ENCODE data around the genes TAS2R60 and OR6B1.

GRCh38 chr7:142636476-142637143 lies 112.7 kb upstream of the PRSS1 start:
- PRO-cap, result no peak
- RAMPAGE, long total RNA, 2 experiments, result no peak in any of the 2 experiments

DNA sequence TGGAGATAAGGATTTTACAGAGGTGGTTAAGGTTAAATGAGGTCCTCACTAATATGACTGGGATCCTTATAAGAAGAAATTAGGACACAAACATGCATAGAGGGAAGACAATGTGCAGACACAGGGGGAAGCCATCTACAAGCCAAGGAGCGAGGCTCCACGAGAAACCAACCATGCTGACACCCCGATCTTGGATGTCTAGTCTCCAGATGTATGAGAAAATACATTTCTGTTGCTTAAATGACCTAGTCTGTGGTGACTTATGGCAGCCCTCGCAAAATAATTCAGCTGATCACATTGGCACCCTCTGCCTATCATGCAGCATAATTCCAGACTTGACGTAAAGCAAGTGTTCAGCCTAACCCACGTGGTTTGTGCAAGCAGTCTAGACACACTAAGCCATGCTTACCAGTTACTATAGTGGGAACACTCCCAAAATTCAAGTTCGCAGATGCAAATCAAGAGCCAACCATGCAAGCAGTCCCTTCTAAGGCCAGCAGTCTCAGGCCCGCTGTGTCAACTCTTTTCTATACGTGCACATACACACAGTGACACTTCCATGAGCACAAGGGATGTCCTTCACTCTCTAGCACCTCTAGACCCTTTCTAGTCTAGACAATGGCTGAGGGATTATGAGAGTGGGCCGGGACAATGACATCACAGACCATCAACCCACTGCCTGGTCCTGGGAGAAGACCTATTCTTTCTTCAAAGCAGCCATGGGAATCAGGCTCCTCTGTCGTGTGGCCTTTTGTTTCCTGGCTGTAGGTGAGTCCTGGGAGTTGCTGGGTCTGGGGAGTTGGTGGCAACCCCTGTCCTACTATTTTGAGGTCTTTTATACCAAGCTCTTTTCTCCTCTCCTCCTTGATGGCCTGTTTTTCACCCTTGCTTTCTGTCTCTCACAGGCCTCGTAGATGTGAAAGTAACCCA lies 29.0 kb upstream of the PRSS1 start:
- PRO-cap, result no peak
- RAMPAGE, long total RNA, 2 experiments, result no peak in any of the 2 experiments

DNA sequence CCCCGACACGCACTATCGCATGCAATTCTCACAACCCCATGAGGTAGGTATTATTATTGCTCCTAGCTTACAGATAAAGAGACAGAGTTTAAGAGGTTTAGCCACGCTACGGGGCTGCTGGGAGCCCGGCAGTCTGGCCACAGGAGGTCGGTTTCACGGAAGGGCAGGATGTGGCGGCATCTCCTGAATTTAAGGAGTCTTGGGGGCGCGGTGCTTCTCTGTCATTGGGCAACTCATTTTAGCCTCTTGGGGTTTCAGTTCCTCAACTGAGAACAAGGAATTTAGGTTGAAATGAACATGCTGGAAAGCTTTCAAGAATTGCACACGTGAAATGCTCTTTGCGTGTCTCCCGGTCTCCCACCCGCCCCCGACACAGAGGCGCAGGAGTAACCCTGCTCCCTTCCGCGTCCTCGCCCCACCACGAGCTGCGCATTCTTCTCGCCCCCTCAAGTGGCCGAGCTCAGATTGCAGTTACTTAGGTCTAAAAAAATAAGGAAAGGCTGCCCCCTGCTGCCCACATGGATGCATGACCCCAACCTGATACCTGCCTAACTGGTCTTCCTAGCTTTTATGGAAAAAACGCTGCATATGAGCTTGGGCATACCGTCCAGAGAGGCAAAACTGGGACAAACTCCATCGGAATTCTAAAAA lies 12.4 kb downstream of the PRSS2 start:
- PRO-cap, result no peak
- RAMPAGE, long total RNA, 2 experiments, result no peak in any of the 2 experiments

DNA sequence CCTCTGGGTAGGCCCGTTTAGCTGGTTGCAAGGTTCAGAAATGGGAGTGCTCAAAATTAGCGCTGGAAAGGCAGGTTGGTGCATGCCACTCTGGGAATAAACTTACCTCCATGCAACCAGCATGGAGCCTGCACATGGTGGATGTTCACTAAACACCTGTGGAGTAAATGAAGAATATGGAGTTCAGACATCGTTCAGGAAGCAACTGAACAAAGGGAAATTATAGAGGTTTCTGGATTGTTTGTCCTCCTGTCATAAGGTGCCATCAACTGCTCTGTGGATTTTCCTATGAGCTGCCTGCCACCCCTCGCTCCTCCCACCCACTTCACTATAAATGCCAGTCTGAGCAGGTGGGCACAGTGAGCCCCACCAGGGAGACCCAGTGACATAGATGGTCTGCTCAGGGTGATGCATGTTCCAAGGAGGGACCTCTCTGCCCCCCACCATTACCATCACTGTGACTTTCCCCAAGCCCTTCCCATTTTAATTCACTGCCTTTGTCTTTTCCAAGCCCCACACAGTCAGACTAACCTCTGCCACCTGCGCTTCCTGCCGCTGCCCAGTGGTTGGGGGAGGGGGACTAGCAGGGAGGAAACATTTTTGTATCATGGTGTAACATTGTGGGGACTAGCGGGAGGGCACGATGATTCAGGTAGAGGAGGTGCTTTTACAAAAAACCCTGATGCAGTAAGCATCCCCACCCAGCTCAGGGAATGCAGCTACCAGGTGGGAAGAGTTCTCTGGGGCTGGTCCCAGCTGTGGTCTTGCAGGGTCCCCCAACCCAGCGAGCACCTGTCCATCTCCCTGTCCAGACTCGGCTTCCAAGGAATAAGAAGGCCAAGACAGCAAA lies 24.5 kb downstream of the PRSS2 start:
- PRO-cap, result no peak
- RAMPAGE, long total RNA, 2 experiments, result no peak in any of the 2 experiments

GRCh38 chr7:143283215-143283880 lies 1.4 kb upstream of the TMEM139 start:
- PRO-cap, result no peak
- RAMPAGE, long total RNA, 2 experiments, result no peak in any of the 2 experiments

GRCh38 chr7:143345276-143345988 lies 17.1 kb downstream of the FAM131B start:
- PRO-cap, result no peak
- RAMPAGE, long total RNA, 2 experiments, result no peak in any of the 2 experiments

- PRO-cap, result no peak
- RAMPAGE, long total RNA, 2 experiments, result no peak in any of the 2 experiments
Measured at GRCh38 chr7:143379663-143380220, 1.4 kb upstream of the ZYX start.

DNA sequence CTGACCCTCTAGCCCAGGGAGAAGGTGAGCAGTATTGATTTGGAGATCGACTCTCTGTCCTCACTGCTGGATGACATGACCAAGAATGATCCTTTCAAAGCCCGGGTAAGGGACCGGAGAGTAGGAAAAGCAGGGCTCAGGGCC lies 1.3 kb downstream of the ZYX start:
- PRO-cap, result no peak
- RAMPAGE, long total RNA, 2 experiments, result no peak in any of the 2 experiments

DNA sequence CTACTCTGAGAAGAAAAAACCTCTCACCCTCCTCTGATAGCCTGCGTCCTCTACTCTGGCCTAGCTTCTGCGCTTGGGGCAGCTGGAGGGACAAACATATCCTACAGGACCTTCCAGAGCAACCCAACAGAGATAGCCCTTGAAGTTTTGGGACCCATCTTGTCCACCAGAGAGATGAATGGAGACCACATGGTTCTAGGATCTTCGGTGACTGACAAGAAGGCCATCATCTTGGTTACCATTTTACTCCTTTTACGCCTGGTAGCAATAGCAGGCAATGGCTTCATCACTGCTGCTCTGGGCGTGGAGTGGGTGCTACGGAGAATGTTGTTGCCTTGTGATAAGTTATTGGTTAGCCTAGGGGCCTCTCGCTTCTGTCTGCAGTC lies at the start of gene TAS2R60:
Gene TAS2R60, plus strand, starts transcription at position 175 of the 386 bp plus-strand sequence.
- PRO-cap, result no peak
- RAMPAGE, long total RNA, 2 experiments, result no peak in any of the 2 experiments

GRCh38 chr7:143885825-143886702 lies 15.9 kb downstream of the TCAF1 start:
- PRO-cap, result no peak
- RAMPAGE, long total RNA, 2 experiments, result no peak in any of the 2 experiments

DNA sequence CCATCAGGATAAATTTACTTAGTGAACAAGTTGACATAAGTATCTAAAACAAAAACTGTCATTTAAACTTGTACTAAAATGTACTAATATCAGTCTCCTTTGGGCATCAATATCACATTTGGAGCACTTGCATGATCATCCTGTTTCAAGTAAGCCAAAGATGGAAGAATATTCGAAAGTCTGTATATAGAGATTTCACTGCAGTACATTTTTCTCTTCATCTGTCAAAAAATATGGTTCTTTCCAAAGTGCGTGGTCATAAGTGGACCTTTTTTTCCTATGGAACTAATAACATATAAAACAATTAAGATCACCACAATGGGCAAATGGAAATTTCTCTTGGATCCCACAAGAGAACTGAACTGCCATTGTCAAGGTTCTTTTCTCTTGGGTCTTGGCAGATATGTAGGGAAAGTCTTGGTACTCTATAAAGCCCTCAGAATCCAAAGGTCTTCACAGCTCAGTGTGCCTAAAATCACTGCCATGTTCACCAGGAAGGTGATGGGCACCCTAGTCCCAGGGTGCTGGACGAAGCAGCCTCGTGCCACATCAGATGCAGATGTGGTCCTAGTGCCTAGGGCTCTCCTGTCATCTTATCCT lies at the start of gene OR6B1:
Gene OR6B1, plus strand, starts transcription at position 446 of the 600 bp plus-strand sequence.
- PRO-cap, result no peak
- RAMPAGE, long total RNA, 2 experiments, result no peak in any of the 2 experiments

GRCh38 chr7:144384163-144385032 lies 25.6 kb downstream of the NOBOX start:
- PRO-cap, result no peak
- RAMPAGE, long total RNA, 2 experiments, result no peak in any of the 2 experiments

DNA sequence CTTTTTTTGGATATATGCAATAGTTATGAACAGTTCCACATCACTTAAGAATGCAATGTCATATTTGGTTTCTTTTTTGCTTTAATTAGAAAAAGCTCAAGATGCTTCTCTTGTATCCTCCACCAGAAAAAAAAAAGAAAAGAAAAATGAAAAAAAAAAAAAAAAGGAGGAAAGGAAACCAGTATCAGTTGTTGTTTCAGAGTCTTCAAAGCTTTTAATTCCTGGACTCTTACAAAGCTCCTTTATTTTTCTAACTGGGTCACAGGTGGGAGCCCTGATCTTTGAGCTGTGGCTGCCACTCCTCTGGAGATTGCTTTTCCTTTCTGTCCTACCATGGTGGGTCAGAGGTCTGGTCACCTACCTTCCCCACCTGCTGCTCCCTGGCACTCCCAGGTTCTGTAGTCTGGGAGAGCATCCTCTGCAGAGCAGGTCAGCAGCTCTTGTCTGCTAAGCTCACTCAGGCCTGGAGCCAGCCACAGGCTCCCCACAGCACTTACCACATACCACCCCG lies 73.0 kb upstream of the TPK1 start:
- PRO-cap, result no peak
- RAMPAGE, long total RNA, 2 experiments, result no peak in any of the 2 experiments

- PRO-cap, result no peak
- RAMPAGE, long total RNA, 2 experiments, result no peak in any of the 2 experiments
Measured at GRCh38 chr7:148622835-148623377, 32.3 kb downstream of the C7orf33 start.

- PRO-cap, result no peak
- RAMPAGE, long total RNA, 2 experiments, result no peak in any of the 2 experiments
Measured at GRCh38 chr7:148747041-148747923, 48.6 kb downstream of the CUL1 start.

DNA sequence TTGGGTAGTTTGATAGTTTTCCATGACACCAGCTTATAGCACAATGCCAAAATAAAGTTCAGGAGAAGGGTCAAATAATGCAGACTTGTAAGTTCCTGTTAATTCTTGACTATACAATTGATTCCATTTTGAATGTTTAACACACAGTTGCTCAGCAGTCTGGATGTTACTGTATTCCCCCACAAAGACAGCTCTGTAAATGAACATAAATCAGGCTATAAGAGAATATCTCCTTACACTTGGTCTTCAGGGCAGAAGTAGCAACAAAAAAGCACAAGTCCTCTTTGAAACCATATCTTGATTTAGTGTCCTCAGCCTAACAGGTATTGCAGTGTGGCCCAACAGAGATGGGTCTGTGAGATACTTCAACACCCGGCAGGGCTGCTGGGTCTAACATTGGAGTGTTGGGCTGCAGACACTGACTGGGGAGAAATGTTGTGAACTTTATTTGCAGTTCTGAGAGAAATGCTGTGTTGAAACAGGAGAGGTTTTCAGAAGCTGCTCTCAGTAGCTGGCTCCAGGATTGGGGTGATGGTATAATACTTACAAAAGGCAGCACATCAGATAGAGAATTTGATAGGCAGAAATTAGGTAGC lies 75.8 kb downstream of the CUL1 start:
- PRO-cap, result no peak
- RAMPAGE, long total RNA, 2 experiments, result no peak in any of the 2 experiments

DNA sequence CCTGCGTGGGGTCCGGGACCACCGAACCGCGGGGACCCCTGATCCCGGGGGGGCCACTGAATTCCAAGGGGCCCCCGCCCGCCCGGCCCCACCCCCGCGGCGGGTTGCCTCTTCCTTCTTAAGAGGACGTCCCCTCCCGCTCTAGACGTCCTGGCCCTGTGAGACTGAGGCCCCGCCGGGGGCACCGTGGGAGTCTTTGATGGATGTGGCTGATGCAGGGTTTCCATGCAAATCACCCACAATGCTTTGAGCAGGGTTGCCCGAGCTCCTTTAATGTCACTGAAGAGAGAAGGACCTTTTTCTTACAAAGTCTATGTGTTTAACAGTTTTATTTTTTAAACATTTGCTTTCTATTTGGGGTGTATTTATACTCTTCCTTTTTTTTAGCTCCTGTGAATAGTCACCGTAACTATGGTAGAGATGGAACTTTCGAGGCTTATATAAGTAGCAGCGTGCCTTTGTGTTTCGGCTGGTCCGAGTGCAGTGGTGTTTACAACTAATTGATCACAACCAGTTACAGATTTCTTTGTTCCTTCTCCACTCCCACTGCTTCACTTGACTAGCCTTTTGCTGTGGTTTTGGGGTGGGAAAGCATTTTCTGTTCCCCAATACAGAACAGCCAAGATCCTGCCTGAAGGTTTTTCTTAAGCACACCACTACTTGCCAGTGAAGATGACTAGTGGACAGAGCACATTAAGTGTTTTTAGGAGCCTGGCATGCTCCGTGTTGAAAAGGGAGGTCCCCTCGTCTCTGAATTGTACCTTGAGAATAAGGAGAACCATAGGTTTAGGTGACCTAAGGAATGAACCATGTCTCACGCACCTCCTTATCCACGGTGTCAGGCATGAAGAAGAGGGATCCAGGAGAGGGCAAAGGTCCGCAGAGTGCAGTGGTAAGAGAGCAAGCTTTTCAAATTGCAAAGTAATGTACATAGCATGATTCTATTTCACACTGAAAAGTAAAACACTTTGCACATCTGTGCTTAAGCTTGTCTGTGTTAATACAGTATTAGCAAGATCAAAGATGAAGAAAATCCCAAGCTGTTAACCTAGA lies 44.7 kb downstream of the PDIA4 start:
- PRO-cap, result bidirectional peak, plus-strand start at position 467 of the sequence, minus-strand start at position 186 of the sequence
- RAMPAGE, long total RNA, 2 experiments, result no peak in any of the 2 experiments

DNA sequence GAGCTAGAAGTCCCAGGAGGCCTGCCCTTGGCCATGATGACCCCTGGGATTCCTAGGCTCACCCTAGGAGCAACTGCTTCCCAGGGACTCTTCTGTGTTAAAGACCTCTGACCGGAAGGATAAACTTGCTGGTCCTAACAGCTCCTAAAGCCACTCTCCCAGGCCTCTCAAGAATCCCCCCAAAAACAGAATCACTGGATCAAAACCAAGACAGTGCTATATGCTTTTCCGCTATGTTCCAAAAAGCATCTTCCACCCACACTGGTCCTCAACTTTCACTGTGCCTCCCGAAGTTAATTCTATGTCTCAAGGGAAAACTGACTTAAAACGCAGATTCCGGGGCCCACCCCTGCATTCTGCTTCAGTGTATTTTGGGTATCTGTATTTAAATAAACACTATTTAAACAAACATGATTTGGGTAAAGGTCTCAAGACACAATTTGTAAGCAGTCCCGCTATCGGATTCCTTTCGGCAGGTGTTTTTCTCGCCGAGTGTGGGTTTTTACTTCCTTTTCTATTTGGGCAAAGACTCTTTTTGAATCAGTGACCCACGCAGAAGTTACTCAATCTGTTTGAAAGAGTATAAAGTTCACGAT lies 1.4 kb downstream of the PDIA4 start:
- PRO-cap, result no peak
- RAMPAGE, long total RNA, 2 experiments, result no peak in any of the 2 experiments

DNA sequence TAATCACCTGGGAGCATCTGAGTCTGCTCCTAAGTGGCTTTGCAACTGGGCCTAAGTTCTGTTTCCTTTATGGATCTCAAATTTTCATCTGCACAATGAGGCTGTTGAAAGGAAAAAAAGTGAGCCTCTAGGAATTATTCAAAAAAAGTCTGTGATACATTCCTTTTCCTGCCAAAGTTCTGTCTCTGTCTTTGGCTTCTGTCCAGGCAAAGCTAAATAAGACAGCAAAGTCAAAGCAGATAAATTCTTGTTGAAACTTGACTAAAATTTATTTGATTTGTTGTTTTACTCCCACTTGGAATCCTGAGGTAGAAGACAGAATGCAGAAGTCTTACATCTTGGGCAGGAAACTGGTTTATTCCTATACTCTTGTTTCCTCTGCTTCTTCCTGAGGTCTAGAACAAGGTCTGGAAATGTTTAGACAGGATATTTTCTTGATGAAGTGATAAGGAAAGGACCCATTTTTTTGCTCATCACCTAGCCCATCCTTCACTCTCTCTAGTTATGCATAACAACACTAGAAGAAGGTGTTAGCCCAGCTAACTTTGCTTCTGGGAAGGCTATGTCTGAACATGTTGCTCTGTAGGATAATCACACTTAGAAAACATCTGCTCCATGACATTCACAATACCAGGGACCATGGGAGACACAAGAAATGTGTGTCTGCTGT lies 14.2 kb upstream of the ZNF282 start:
- PRO-cap, result no peak
- RAMPAGE, long total RNA, 2 experiments, result start-site peak on the plus strand in 2 of 2 experiments, centred at positions 514 to 537 of the sequence, 5 to 45 reads per replicate

DNA sequence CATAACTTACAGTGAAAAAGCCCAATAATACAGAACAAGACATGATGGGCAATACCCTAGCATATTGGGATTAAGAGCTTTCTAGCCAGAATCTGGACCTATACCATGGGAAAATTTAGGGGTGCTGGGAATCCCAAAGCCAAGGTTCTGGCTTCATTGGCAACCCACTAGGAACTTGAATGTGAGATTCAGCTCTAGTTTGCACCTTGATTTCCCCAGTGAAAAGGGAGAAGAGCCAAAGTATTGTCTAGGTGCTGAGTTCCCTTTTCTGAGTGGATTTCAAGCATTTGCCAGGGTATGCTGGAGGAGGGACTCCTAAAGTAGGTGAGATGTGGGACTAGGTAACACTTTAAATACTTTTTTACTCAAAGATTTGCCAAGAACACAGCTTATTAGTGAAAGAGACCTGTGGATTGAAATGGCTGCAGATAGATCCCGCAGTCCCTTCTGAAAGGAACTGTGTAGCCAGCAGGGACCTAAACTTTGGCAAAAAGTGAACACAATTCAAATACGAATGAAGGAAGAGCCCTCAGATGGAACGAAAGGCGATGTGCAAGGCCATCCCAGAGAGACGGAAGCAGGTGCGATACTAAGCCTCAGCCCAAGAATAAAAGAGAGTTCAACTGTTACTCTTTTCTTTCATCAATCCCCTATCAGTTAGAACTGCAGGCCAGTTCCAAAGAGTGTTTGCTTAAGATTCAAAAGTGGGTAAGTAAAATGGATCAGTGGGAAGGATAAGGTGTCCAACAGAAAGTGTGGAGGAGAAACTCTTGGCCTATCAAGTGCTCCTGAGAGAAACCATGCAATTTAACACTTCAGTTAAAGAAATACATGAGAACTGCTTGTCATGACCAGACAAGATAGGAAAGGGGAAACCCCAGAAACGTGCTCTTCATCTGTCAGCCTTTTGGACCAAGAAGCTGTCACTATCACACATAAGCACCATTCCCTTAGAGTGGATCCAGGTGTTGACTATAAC lies 13.3 kb upstream of the ZNF282 start:
- PRO-cap, result no peak
- RAMPAGE, long total RNA, 2 experiments, result no peak in any of the 2 experiments